Foreskin fibroblast (primary cell): ENCODE results near the genes FABP6 and GABRG2.

DNA sequence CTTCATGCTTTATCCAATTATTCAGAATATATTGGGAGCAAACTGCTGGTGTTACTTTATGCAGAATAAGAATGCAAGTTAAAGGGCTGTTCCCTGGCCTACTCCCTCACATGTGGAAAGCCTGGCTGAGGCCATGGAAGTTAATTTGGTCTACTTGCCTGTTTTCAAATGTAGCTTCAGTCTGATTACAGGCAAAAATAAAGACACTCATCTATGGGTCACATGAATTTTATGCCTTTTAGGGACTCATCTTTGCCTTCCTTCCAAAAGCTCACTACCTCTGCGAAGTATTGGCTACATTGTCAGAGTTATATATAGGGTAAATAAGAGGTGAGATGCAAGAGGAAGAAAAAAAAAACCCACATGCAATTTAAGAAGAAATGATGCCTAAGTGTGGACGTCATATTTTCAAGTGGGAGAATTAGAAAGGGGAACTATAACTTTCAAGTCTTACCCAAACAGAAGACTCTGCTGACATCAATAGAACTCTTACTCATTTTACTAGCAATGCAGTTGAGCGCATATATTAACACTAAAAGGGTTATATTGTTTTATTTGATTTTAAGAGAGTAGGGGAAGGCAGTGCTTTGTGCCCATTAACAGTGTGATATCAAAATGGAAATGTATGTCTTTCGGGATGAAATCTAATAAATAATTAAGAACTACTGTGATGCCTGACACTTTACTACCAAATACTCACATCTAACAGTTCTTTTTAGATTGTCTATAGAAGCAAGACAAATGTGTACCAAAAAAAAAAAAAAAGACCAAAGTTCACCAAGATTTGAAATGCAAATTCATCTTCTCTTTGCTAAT, 15.7 kb downstream of the EBF1 start:
- RRBS, result no CpG with 5 or more reads among the region's 4 CpGs

DNA sequence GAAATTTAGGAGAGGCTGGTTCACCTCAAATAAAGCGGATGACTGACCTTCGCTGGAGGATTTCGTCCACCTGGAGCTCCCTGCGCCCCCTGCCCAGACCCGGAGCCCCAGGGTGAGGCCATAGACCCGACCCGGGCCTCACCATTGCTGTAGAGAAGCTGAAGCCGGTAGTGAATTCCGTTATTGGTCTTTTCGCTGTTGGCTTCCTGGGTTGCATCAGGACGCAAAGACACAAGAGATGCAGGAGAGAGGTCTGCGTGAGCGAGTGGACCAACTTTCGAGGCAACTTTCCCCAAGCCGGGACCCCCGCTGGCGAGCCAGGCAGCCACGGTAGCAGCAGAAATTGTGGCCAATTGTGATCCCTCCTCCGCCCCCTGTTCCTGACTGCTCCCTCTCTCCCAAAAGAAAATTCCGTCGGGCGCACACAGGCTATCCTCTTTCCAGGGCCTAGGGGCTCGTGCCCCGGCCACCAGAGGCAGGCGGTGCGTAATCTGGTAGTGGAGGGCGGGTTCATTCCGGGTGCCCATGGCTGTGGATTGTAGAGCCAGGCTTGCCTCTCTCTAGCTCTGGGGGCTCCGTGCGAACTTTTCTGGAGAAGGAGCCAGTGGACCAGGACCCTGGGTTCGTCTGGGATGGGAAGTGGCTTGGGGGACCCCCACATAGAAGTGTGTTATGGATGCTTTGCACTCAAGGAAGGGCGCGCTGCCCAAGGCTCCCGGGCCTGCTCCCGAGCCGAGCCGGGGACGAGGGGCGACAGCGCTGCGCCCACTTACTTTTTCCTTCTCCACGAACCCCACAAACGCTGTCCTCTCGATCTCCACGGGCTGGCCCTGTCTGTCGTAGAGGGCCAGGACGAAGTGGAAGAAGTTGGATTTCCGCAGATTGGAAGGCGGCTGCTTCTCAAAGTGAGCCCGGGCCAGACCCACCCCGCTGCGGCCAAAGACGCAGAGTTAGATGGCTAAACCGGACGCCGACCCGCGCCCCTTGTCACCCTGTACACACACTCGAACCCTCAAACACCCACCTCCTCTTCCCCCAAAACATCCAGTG, 3.2 kb downstream of the EBF1 start:
- RRBS, result 41% methylated on average over 10 of the region's 59 CpGs

DNA sequence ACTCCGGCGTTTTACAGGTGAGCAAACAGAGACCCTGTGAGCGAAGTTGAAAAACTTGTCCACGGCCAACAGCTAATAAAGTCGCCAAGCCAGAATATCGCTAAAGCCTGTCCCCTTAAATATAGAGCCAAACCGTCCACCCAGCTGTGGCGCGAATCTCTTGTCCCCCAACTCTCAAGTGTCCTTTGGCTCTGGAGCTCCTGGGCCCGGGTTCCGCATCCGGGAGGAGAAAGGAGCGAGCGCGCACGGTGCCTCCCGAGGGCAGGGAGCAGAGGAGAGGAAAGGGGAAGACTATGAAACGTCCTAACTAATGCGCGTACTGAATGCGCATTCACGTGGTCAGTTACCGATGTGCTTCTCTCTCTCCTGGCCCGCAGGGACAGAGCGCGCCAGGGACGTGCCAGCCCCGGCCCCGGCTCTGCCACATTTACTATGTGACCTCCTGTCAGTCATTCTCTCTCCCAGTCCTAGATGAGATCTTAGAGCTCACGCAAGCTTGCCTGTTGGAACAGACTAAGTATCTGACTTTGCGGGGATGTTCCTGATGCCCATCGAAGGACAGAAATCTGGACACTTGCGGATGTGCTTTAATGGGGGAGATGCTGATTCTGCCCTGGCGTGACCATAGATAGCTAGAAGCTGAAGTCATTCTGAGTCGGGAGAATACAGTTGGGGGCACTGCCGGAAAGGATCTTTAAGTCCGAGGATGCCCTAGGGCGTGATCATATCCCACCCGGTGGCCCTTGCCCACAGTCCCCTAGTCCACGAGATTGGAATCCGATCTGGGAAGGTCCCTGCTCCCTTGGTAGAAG, 5.6 kb upstream of the EBF1 start:
- RRBS, result 51% methylated on average over 3 of the region's 41 CpGs

DNA sequence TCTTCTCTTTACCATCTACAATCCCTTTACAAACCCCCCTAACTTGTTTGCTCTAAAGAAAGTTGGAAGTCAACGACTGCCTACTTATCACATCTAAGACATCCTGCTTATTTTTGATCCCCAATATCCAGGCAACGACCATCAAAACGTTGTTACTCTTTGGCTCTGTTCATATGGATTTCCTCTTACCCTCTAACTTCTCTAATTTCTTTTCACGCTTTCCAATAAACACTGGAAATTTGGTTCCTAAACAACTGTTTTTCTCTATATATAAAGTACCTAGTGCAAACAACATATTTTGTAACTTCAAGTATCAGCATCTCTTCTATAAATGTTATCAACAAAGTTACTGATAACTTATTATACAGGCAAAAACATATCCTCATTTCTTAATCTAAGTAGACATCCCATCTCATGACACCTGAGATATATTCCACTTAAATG, 13.9 kb downstream of the RNF145 start:
- RRBS, result no CpG with 5 or more reads among the region's 4 CpGs

GRCh38 chr5:159792703-159793059, 123.6 kb upstream of the ADRA1B start:
- RRBS, result no CpG with 5 or more reads among the region's 4 CpGs

GRCh38 chr5:160209816-160210271, 19.5 kb upstream of the FABP6 start:
- RRBS, result no CpG with 5 or more reads among the region's 3 CpGs

- RRBS, result no CpG with 5 or more reads among the region's 7 CpGs
Measured at GRCh38 chr5:160229032-160229593, at the start of gene FABP6. FABP6 (plus strand) TSS chr5:160229506.

DNA sequence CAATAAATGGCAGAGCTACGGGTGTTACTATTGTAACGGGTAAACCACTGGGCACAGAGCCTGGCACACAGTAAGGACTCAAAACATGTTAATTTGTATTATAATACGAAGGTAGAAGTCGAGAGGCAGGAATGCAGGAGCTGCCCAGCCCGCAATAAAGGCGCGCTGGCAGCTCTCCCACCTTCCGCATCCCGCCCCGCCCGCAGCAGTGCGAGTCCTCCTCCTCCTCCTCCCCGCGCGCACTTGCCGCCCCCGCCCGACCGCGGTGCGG, 259 bp downstream of the C1QTNF2 start:
- RRBS, result no CpG with 5 or more reads among the region's 21 CpGs

DNA sequence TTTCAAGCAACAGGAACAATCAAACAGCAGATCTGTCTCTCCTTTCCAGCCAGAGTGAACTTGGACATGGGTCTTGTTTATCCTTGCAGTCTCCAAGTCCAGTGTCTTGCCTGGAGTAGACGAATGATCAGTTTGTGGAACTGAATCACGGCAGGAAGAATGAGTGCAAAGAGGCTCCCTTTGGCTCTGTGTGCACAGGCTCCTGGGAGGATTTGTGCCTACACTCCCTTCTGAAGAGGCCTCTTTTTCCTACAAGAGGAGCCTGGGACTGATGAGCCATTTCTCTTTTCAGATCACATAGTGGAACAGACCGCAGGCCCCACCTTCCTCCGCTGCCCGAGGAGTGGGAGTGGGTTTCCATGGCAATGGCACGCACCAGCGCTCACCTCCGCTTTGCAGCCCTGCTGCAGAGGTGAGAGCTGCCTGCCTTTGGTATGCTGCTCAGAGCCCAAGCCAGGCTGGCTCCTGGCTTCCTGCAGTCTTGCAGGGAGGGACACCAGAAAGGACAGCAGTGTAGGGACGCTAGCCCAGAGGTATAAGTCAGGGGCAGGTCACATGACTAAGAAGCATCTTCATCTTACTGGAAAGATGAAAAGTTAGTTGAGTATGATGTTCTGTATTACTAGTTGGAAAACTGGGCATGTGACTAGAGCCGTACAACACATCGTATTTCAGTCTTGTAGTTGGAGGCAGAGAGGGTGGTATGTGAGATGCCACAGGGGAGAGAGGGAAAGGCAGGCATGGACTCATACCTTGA, 12.3 kb downstream of the PTTG1 start:
- RRBS, result no CpG with 5 or more reads among the region's 11 CpGs

GRCh38 chr5:160459057-160459589, 37.5 kb downstream of the PTTG1 start:
- RRBS, result no CpG with 5 or more reads among the region's 6 CpGs

DNA sequence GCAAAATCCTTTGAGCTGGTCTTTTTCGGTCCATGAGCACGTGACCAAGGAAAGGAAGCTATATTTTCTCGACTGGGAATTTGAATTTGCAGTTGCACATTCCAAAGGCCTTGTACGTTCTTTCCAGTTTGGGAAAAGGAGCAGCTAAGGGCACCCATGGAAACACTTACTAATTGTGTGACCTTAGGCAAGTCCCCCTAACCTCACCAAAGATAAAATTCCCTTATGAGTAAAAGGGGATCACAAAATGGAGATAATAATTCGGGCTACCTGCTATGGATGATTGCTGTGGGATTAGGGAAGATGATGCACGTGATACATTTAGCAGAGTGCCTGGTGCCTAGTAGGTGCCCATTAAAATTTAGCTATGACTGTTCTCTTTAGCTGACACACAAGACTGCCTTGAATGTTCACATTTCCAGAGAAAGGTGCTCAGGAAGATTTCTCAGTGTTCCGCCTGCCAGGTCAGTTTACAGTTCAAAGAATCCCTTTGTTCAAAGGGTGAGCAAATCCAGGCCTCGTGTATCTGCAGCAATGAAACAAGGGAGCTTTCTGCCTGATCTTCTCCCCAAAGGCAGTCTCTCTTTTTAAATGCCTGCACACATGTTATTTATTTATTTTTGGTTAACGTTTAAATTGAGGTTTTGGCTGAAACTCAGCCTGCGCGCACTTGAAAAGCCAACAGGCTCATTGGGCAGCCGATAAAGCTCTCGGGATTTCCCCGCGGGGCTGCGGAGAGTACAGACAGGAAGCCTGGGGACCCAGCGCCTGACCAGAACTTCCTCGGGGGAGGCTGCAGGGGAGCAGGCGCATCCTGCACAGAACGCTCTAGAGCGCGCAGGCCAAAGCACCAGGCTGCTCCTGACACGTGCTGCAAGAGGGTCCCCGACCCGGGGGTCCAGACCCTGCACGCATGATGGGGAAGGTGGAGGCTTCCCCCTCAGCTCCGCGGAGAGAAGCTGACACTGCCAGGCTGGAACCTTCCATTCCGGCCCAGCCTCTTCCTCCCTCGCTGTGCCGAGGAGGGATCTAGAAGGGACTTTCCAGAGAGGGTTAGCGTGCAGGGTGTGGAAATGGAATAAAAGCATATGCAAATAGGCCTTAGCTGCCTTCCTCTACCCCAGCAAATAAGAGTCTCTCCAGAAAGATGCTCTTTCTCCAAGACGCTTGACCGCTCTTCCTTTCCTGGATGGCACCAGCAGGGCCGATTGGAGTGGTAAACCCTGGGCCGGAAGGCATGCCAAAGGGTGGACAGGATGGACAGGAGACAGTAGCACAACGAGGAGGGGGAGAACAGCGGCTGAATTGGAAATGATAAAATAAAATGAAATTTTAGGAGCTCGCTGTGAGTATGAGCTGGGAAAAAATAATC, 45.9 kb downstream of the PTTG1 start:
- RRBS, result 6% methylated on average over 3 of the region's 39 CpGs

DNA sequence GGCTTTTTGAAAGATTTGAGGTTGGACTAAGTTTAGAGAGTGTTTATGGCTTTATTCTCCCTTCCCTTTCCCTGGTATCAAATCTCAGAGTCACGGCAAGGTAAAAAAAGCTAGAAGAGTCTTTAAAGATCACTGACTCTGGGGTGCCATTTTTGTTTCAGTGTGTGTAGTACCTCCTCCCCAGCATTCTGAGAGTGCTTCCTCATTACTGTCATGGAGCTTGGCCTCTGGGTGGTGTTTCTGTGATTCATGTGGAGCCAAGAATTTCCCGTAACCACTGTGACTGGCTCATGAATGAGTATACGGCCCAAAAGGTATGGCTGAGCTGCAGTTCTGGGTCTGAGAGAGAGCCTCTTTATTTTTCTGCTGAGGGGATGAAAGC, 85.5 kb downstream of the PTTG1 start:
- RRBS, result no CpG with 5 or more reads among the region's 3 CpGs

- RRBS, result no CpG with 5 or more reads among the region's 20 CpGs
Measured at GRCh38 chr5:162067658-162068329, at the start of gene GABRG2. GABRG2 (plus strand) TSS chr5:162067773.

GRCh38 chr5:163914927-163915405, 409.5 kb downstream of the MAT2B start:
- RRBS, result no CpG with 5 or more reads among the region's 7 CpGs

GRCh38 chr5:166073938-166074299, 904.9 kb upstream of the TENM2 start:
- RRBS, result no CpG with 5 or more reads among the region's 4 CpGs

- RRBS, result no CpG with 5 or more reads among the region's 9 CpGs
Measured at GRCh38 chr5:167576823-167577568, 598.2 kb downstream of the TENM2 start.

DNA sequence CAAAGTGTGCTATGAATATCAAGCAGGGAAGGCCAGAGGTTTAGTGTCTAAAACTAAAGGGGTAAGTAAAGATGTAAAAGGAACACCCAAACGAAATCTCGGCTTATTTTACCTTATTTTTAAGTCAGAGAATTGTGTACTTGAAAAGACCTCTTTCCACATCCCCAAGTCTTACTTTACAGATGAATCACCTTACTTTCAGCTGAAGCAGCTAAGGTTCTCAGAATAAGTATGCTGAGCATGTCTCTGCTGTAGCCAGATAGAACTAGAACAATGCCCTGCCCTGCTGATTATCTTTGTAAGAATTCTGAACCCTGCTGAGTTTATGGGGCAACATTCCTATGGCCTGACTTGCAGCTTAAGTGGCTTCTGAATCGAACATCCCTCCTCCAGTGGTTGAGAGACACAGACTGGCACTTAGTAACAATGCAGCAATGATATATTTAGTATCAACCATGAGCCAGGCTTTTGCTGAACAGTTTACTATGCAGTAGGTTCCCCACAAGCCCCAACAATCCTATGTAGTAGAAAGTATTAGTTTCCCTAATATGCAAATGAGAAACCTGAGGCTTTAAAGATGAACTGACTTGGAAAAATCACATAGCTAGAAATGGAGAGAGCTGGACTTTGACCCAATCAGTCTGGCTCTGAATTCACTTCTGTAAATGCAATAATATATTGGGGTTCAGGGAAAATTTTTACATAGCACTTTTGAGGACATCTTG, 592.0 kb upstream of the WWC1 start:
- RRBS, result no CpG with 5 or more reads among the region's 3 CpGs

DNA sequence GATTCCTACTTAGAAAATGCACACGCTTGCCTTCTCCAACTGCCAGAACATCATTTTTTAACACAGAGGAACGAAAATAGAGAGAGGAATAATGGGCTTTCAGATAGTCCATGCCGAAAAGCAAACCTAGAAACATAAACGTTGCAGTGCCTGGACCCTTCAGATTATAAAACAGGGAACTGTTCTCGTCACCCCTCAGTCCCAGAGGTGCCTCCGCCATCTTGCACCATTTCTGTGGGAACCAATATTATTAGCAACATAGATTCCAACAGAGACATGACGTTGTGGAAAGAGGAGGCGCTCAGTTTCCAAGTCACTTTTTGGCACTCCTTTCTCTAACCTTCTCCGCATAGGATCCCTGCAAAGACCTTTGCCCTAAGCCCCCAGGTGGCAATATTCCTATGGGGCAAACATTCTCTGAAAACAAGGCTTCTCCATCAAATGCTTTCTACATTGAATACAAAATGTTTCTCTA, 501.0 kb upstream of the WWC1 start:
- RRBS, result no CpG with 5 or more reads among the region's 9 CpGs

GRCh38 chr5:168087606-168088131, 203.8 kb upstream of the WWC1 start:
- RRBS, result no CpG with 5 or more reads among the region's 4 CpGs

DNA sequence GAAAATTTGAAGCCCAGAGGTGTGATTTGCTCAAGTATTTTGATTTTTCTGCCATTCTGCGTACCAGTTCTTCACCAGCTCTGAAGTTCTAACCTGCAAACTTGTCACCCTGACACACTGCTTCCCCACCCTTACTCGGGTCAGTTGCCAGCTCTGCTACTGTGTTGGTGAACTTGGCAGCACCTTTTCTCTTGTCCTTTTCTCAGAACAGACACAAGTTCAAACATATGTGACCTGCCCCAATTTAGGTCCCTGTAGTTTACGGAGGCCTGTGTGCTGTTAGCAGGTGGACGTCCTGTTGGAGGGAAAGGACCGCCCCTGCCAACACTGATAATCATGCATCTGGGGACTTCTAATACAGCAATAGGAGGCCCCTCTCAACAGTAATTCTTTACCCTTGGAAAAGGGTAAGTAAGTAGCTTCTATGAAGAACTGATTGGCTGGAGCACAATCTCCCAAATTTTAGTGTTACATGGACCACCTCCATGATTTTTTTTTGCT, 2.4 kb downstream of the WWC1 start:
- RRBS, result no CpG with 5 or more reads among the region's 5 CpGs